Colon Carcinoma Metastatic in the Brain (tissue), 2 donors: Measurements from ENCODE around the gene LRCOL1.

- PRO-cap, 2 experiments, result no peak in any of the 2 experiments
These were observed 6.7 kb upstream of the PUS1 start for GRCh38 chr12:131922322-131922830.

GRCh38 chr12:131941371-131941929, 8.3 kb upstream of the EP400 start:
- PRO-cap, 2 experiments, result no peak in any of the 2 experiments

- PRO-cap, 2 experiments, result no peak in any of the 2 experiments
These were observed 93.1 kb downstream of the DDX51 start for GRCh38 chr12:132050922-132051484.

DNA sequence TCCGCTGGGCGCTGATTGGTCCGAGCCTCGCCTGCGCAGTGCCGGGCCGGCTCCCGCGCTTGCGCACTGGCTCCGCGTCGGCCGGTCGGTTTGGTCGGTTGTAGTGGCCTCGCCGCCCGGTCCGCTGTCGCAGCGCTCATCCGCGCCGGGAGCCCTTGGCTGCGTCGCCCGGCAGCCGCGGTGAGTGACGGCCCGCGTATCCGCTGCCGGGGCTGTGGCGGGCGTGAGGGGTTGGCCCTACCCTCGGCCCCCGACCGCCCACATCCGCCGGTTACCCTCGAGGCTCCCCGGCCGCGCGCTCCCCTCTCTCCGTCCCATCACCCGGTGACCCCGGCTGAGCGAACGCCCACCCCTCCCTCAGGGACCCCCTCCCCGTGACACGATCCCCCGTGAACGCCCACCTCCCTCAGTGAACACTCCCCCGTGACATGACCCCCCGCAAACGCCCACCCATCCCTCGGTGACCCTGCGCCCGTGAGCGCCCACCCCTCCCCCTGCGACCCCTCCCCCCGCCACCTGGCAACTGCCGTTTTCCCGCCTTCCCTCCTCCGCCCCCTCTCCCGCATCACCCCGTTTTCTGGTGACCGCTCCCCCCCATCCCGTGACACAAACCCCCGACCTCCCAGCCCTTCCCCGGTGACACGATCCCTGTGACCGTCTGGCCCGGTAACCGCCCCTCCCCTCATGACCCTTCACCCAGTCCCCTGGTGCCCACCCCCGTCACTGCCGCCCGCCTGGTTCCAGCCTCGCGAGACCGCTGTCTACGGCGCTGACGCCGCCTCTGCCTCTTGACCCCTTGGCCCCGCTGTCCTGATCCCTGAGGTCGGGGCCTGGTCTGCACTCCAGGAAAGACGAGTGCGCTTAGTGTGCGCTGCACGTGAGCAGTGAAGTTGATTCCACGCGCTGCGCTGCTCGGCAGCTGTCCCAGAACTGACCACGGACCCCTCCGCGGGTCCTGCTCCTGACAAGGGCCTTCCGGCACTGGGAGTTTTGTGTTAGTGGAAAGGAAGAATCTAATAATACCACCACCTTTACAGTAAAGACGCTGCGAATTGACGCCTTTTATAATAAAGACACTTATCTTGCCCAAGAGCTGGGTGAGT, 59.5 kb downstream of the DDX51 start:
- PRO-cap, 2 experiments, result peak in 2 of 2 experiments; most common plus-strand start position 84 of the sequence (in 2)

DNA sequence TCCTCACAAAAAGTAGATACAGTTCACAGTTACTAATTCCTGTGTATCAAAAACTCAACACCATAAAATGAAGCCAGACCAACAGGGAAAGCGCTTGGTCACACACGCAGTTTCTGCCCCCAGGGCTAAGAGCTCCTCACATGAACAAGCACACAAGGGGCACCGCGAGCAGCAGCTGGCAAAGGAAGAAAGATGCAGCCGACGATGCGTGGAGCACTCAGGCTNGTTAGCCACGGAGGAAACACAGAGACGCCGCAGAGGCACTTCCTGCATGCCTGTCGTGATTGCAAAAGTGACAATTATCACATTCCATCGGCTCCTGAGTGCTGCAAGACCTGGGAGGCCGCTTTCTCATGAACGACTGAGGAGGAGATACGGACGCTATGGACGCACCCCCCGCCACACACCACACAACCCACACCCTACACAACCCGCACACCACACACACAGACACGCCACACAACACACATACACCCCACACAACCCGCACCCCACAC, 78.2 kb downstream of the NOC4L start:
- PRO-cap, 2 experiments, result no peak in any of the 2 experiments

GRCh38 chr12:132437173-132437475, 52.8 kb upstream of the FBRSL1 start:
- PRO-cap, 2 experiments, result no peak in any of the 2 experiments

- PRO-cap, 2 experiments, result peak in 1 of 2 experiments; most common plus-strand start chr12:132453790 (in 1); most common minus-strand start chr12:132453653 (in 1)
These were observed 36.5 kb upstream of the FBRSL1 start for GRCh38 chr12:132453449-132453893.

- PRO-cap, 2 experiments, result peak in 2 of 2 experiments; most common minus-strand start chr12:132474587 (in 2)
These were observed 15.6 kb upstream of the FBRSL1 start for GRCh38 chr12:132474187-132474851.

DNA sequence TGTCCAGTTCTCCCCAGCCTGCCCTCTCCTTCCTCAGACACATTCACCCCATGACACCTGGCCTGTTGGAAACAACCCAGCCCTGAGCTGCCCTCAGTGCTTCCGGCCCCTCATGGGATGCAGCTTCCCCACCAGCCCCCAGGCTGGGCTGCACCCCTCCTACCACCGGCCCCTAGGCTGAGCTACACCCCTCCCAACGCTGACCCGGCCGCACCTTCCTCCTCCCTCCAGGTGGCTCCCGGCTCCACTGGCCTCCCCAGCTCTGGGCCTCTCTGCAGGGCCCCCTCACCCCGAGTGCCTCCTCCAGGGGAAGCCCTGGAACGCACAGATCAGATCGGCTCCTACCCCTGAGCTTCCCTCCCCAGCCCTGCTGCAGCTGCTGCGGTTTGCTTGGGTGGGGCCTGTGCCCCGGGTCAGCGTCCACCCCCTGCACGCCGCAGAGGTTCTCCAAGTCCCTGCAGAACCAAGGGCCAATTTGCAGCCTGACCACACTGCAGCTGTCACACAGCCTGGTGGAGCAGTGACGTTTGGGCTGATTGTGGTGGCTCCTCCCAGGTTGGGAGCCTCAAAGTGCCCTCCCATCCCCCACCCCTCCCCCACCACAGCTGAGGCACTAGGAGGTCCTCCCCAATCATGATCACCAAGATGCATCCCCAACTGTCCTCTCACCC, 13.0 kb upstream of the FBRSL1 start:
- PRO-cap, 2 experiments, result no peak in any of the 2 experiments

DNA sequence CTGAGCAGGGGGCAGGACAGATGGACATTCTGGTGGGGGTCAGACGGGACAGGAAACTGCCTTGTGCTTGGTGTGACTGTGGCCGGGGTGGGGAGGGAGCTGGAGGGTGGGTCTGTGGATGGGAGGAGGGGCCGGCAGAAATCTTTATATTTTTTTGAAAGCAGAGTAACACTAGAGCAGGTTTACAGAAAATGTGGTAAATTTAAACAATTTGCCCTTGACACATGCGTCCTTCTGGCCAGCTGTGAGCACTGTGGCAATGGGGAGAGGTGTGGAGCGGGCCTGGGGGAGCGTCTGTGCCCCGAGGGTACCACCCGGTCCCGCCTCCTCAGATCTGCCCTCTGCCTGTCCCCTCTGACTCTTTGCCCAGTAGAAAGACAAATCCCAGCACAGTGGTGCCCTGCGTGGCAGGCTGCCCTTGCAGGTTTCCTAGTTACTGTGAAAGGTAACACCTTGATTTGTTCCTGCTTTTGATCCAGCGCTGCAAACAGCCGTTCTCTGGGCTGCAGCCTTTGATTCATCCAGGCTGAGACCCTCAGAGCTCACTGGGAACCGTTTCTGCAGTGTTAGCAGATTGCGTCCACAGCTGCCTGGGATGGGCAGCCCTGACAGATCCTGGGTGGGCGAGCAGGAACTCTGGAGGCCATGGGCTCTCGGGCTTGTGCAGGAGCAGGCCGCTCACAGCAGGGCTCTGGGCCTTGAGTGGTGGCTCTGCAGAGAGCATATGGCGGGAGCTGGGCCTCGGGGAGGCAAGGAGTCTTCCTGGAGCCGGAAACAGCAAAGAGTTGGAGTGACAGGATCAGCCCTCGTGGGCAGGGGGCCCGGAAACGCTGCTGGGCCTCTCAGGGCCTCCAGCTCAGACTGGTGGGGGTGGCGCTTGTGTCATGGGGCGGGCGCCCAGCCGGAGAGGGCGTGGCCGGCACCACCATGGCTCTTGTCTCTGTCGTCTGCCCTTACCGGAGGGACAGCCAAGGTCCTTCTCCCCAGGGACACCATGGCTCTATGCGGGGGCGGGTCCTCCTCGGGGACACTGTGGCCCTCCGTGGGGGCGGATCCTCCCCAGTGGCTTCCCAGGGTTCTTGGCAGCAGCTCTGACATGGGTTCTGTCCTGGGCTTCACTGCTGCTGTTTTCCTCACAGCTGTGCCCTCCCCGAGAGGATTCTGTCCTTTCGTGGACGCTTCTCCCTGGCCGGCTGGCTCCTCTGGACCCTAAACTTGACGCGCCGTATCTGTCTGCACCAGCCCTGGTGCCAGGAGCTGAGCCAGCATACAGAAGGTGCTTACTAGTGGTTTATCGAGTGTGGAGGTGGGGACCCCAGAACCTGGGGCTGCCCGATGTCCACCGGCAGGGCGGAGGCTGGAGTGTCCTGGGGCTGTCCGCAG, 16.7 kb downstream of the FBRSL1 start:
- PRO-cap, 2 experiments, result no peak in any of the 2 experiments

DNA sequence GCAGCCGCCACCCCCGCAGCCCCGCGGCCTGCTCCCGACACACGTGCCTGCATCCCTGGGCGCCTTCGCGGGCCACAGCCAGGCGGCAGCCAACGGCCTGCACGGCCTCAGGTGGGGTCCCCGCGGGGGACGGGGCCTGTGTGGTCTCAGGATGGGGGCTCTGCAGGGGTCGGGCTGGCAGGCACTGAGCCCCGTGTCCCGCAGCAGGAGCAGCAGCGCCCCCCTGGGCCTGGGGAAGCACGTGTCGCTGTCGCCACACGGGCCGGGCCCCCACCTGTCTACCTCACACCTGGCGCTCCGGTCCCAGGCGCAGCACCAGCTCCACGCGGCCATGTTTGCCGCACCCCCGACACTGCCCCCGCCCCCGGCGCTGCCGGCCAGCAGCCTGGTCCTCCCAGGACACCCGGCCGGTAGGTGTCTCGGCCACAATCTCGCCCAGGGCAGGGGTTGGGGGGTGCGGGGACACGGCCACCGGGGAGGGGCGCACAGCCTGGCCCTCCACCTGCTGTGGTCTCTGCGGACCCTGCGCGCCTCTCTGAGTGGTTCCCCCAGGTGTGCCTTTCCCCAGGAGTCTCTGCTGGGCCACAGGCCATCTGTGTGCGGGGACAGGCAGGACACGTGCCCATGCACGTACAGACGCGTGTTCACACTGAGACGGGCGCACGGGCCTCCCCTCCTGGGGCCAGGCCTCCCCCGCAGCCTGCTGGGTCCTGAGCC, 40.1 kb downstream of the LRCOL1 start:
- PRO-cap, 2 experiments, result no peak in any of the 2 experiments

DNA sequence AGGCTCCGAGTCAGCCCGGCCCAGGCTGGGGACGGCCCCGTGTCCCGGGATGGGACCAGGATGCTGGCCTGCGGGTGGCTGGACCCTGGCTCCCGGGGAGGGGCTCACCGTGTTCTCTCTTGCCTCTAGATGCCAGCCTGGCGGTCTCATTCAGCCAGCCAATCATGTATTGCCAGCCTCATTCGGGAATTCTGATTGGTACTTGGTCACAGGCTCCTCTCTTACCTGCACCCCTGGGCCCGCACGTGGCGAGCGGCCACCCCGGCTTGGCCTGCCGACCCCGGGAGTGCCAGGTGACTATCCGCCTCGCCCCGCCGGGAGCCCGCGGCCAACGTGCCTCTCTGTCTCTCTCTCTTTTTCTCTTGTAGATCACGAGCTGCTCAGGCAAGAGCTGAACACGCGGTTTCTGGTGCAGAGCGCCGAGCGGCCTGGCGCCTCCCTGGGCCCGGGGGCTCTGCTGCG, 39.4 kb downstream of the LRCOL1 start:
- PRO-cap, 2 experiments, result no peak in any of the 2 experiments

GRCh38 chr12:132597723-132598178, 12.6 kb downstream of the LRCOL1 start:
- PRO-cap, 2 experiments, result no peak in any of the 2 experiments

- PRO-cap, 2 experiments, result no peak in any of the 2 experiments
These were observed 7.5 kb downstream of the LRCOL1 start for GRCh38 chr12:132602809-132603356.

DNA sequence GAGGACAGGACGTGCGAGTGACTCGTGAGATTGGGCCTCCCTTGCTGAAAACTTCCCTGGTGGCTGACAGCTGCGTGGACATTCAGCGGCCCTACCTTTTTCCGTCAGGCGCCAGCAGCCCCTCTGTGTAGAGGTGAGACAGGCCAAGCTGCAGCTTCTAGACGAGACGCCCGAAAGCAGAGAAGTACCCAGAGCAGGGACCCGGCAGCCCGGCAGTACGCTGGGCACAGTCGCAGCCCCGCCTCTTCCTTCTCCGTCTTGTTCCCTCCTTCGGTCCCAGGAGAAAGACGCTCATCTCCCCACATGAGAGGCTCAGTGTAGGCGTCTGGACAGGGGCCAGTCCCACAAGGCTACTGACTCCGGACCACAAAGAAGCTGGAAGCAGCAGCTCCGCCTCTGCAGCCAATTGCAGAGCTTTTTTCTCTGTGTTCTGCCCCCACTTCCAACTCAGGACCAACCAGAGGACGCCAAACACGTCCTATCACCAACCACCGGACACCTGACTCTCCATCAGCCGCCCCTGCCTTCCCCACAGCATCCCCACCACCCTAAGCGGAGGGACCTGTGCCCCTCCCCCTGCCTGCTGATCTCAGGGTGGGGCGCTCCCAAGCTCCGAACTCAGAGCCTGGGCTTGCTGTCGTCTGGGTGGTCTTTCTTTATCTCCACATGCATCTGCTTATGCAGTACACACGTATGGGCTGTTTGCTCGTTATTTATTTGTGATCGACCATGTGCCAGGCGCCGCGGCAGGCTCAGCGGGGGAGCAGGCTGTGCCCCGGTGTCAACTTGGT, at the start of gene LRCOL1:
Gene LRCOL1, minus strand, starts transcription at position 355 of the 791 bp plus-strand sequence.
- PRO-cap, 2 experiments, result no peak in any of the 2 experiments

GRCh38 chr12:132733103-132733903, 22.7 kb downstream of the PGAM5 start:
- PRO-cap, 2 experiments, result no peak in any of the 2 experiments

DNA sequence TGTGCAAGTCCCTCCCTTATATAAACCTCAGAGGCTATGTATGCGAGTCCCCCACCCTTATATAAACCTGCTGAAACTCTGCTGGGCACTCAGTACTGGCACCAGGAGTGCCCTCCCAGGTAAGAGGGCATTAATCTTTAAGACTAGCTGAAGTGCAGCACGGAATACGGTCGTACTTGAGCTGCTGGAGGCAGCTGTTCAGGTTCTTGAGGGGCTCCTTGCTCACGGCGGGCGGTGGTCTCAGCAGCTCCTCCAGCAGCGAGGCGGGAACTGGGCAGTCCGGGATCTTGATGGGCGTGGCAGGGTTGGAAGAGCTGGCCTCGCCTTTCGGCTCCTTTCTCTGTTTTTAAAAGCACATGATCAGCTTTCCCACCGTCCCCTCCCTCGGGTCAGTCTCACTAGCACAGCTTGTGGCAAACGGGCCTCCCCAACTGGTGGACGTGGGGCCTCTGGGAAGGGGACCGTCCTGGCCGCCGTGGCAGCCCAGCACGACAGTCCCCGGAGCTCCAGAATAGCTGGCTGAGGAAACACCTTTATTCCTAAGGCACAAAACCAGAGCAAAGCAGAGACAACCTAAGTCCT, 12.4 kb upstream of the ANKLE2 start:
- PRO-cap, 2 experiments, result no peak in any of the 2 experiments

DNA sequence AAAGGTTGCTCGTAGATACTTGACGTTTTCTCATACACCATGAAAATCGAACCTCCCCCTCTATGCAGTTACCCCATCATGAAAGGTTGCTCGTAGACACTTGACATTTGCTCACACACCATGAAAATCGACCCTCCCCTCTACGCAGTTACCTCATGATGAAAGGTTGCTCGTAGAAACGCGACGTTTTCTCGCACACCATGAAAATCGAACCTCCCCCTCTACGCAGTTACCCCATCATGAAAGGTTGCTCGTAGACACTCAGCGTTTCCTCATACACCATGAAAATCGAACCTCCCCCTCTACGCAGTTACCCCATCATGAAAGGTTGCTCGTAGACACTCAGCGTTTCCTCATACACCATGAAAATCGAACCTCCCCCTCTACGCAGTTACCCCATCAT, 7.6 kb upstream of the CHFR start:
- PRO-cap, 2 experiments, result no peak in any of the 2 experiments

GRCh38 chr12:133010877-133011606, 24.9 kb downstream of the ZNF26 start:
- PRO-cap, 2 experiments, result no peak in any of the 2 experiments

GRCh38 chr12:133079217-133079881, 1.4 kb upstream of the ZNF140 start:
- PRO-cap, 2 experiments, result peak in 1 of 2 experiments; most common minus-strand start chr12:133079473 (in 1)